HGPS cell (cell line): ENCODE measurements around the gene SLCO3A1.

DNA sequence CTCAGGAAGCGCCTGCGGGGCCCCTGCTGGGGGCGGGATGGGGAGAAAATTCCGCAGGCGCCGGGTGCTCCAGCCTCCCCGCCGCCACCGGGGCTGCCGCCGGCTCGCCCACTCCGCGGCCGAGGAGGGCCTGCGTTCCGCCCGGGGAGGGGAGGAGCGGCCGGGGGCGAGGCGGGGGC, 3.5 kb downstream of the FURIN start:
- RRBS, result 3% methylated on average over 11 of the region's 22 CpGs

GRCh38 chr15:90883729-90884226, 526 bp upstream of the FES start:
- RRBS, result no CpG with 5 or more reads among the region's 15 CpGs

DNA sequence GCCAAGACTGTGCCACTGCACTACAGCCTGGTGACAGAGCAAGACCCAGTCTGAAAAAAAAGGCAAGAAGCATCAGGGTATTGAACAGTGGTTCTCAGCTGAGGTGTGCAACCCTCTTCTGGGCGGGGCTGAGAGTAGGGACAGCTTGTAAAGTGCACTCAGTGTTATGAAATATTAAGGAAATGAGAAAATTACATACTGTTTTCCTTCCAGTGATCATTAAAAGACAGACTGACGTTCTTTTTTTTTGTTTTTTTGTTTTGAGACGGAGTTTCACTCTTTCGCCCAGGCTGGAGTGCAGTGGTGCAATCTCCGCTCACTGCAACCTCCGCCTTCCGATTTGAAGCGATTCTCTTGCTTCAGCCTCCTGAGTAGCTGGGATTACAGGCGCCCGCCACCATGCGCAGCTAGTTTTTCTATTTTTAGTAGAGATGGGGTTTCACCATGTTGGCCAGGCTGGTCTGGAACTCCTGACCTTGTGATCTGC, 11.2 kb downstream of the MAN2A2 start:
- RRBS, result no CpG with 5 or more reads among the region's 11 CpGs

- RRBS, result 2% methylated on average over 11 of the region's 59 CpGs
These were observed 1.8 kb downstream of the RCCD1 start for GRCh38 chr15:90956319-90957074.

DNA sequence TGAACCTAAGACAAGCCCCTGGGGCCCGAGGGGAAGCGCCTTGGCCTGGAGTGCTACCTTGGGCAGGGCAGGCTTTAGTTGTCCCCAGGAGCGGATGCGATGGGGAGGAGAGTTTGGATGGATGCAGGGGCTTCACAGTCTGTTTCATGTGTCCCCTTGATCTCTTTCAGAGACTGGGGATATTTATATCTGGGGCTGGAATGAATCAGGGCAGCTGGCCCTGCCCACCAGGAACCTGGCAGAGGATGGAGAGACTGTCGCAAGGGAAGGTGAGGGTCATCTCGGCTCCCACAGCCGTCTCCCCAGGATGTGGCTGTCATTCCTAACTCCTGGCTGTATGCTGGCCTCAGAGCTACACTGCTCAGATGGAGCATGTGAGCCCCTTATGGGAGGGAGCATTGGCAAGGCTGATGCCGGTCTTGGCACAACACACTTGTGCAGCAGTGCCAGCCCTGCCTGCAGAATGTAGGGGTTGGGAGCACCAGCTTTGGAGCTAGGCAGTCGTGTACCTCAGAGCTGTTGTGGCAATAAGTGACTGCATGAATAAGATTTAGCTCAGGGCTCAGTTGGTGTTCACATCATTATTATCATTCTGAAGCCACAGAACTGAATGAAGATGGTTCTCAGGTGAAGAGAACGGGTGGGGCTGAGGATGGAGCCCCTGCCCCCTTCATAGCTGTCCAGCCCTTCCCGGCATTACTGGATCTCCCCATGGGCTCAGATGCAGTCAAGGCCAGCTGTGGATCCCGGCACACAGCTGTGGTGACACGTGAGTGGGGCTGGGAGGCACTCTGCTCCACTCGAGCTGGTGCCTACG, 5.3 kb downstream of the RCCD1 start:
- RRBS, result 14% methylated on average over 2 of the region's 15 CpGs

- RRBS, result no CpG with 5 or more reads among the region's 14 CpGs
These were observed 11.3 kb upstream of the PRC1 start for GRCh38 chr15:91005453-91006228.

DNA sequence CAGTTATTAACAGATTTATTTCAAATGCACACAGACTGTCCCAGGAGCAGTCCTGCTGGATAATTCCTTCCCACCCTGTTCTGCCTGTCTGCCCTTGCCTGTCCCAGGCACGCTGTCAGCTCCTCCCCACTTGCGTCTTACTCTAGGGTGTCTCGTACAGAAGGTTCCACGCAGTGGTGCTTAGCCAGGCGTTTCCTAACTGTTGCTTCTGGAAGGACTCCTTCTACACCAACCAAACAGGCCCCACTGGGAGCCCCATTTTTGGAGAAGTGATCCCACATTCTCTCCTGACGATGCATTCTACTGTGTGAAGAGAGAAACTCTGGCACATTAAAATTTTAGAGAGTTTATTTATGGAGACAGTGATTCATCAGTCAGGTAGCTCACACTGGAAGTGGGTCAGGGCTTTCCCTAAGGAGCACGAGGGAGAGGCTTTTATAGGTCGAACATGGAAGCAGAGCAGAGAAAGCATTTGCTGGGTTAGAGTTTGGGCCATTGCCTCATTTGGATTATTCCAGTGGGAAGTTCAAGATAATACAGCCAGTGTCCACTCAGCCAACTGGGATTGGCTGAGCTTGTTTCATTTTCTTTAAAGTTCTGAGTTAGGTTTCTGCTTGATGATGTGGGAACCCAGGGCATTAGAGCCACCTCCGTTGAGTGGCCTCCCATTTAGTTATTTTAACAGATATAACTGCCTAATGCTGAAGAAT, 164.1 kb downstream of the SV2B start:
- RRBS, result no CpG with 5 or more reads among the region's 9 CpGs

DNA sequence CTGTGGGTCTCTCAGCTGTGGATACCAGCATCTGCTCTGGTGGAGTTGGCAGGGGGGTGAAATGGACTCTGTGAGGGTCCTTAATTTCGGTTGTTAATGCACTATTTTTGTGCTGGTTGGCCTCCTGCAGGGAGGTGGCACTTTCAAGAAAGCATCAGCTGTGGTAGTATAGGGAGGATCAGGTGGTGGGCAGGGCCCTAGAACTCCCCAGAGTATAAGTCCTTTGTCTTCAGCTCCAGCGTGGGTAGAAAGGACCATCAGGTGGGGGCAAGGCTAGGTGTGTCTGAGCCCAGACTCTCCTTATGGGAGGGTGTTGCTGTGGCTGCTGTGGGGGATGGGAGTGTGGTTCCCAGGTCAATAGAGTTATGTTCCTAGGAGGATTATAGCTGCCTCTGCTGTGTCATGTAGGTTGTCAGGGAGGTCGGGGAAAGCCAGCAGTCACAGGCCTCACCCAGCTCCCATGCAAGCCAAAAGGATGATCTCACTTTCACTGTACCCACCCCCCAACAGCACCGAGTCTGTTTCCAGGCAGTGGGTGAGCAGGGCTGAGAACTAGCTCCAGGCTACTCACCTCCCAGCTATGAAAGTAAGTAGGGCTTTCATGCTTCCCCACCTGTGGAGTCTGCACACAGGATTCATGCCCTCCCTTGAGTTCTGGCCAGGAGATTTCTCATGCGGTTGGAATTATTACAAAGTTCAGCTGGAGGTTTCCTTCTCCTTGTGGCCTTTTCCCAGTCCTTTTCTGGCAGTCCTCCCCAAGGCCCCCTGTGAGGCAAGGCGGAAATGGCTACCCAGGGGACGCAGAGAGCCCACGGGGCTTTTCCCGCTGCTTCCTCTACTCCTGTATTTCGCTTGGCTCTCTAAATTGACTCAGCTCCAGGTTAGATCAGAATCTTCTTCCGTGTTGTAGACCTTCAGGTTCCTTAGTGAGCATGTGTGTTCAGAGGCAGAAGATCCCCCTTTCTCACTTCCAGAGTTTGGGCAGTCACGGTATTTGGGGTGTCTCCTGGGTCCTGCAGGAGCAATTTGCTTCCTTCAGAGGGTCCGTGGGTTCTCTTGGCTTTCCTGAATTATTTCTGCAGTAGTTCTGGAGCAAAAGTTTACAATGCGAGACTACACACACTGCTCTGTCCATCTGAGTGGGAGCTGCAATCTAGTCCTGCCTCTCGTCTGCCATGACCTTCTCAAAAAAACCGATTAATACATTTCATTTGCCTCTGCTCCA, 356.2 kb downstream of the SV2B start:
- RRBS, result no CpG with 5 or more reads among the region's 16 CpGs

DNA sequence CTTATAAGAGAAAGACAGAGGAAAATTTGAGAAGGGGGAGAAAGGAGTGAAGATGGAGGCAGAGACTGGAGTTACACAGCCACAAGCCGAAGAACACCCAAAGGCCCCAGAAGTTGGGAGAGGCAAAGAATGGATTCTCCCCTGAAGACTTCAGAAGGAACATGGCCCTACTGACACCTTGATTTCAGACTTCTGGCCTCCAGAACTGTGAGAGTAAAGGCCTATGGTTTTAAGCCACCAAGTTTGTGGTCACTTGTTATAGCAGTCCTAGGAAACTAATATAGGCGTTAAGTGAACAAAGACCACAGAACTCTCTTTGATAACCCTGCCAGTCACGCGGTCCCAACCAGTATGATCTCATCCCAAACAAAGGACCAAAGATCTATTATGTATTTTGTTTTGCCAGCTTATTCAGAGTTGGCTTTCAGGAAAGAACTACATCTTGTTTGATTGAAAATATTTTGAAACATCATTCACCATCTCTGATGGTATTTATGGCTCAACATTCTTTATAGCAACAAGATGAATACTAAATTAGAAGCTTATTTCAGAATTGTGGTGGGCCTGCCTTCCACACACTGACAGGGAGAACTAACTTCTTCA, 294.5 kb upstream of the SLCO3A1 start:
- RRBS, result no CpG with 5 or more reads among the region's 4 CpGs

DNA sequence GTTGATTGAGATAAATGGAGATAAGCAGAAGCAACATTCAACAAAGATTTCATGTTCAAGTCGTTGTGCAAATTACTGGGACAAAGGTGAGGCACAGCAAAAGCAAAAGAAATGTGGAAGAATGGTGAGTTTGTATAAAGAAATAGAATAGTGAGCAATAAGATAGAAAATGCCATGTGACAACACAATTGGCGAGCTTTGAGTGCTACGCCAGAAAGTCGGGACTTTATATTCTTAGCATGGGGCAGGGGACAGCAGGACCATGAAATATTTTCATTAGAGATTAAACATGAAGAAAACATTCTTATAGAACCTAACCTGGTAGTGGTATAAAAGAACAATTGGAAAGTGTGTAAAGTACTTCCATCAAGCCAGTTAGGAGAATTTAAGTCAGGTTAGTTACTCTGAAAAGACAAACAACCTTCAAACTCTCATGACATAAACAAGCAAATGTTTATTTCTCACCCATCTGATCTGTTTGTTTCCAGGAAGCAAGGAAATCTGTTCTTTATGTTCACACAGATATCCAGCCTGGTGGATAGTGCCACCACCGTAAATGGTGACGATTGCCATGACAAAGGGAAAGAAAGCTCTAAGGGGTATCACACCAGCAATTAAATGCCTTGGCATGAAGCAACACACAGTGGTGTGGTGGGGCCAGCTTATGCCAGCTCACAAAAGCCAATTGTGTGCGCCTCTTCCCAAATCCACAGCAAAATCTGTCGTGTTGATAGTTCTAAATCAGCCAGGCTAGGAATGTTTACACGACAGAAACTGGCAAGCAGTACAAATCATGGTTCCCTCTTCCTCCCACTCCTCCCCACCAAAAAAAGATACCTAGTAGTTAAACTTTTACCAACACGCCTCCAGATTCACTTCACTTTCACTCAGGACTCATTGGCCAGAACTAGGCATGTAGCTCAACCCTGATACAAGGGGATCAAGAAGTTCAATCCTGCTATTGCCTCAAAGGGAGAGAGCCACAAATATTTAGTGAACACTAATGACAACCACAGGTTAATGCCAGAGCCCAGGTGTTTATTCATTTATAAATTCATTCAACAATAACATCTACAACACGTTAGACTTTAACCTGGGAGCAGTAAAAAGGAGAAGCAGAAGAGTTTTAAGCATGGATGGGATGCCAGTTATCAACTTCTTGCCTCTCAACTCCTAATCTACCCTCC, 189.3 kb upstream of the SLCO3A1 start:
- RRBS, result no CpG with 5 or more reads among the region's 11 CpGs

DNA sequence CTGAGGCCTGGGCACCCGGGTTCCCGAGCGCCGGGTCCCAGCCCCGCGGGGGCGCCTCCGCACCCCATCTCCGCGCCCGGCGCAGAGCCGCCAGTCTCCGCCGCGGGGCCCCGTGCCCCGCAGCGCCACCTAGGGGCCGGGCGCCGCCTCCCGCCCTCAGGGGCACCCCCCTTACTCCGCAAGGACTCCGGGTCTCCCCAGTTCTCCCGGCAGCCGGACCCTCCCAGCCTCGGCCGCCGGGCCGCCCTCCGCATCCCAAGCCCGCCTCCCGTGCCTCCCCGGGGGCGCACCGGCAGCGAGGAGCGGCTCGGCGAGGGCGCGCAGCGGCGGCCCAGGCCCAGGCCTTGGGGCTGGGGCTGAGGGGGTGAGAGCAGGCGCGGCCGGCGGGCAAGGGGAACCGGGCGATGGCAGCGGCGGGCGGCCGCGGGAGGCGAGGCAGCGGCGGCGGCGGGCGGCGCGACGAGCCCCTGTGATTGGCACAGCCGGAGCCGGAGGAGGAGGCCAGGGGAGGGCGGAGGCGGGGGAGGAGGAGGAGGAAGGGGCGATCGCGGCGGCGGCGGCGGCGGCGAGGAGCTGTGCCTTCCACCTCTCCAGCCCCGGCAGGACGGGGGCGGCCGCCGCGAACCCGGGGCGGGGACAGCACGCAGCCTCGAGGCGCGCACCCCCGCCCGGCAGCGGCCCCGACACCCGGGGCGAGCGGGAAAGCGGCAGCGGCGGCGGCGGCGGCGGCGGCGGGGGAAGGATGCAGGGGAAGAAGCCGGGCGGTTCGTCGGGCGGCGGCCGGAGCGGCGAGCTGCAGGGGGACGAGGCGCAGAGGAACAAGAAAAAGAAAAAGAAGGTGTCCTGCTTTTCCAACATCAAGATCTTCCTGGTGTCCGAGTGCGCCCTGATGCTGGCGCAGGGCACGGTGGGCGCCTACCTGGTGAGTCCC, at the start of gene SLCO3A1:
SLCO3A1 (plus strand) TSS at position 542 of the 931 bp plus-strand sequence.
- RRBS, result 2% methylated on average over 72 of the region's 122 CpGs

DNA sequence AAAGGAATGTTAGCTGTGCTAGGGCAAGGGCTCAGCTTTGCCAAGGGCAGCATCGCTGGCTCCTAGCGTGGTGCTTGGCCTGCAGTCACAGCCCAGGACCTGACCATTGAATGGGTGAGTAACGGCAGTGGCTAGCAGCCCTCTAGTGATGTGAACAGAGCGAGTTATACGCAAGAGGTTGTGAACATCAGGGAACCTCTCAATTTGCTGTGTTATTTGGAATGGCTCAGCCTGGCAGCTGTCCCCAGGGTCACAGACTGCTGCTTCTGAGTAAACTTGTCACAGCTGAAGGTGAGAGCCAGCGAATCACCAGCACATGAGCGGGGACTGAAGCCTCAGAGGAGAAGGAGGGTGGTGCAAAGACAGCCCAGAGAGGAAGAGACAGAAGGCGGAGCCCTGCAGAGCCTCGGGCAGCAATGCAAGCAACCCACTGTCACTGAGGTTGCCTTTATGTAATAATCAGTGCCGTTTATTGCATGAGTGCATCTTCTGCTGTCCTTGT, 158.2 kb downstream of the SLCO3A1 start:
- RRBS, result no CpG with 5 or more reads among the region's 10 CpGs

- RRBS, result 100% methylated on average over 1 of the region's 11 CpGs
These were observed 248.2 kb downstream of the SLCO3A1 start for GRCh38 chr15:92101590-92102160.

GRCh38 chr15:92104776-92105093, 251.2 kb downstream of the SLCO3A1 start:
- RRBS, result 100% methylated on average over 1 of the region's 7 CpGs

- RRBS, result no CpG with 5 or more reads among the region's 6 CpGs
These were observed 87.1 kb upstream of the ST8SIA2 start for GRCh38 chr15:92306514-92307034.

DNA sequence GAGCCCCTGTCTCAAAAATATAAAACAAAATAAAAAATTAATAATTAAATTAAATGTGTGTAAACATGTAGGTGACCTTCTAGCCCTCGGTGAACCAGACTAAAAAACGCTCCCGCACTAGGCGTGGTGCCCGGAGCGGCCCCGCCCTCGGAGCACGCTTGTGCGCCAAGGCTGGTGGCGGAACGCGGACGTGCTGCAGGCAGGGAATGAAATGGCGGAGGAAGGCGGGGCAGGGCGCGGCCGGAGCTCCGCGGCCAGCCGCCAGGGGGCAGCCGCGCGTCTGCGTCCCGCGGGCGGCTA, 91.2 kb upstream of the CHD2 start:
- RRBS, result under 1% methylated on average over 16 of the region's 29 CpGs

DNA sequence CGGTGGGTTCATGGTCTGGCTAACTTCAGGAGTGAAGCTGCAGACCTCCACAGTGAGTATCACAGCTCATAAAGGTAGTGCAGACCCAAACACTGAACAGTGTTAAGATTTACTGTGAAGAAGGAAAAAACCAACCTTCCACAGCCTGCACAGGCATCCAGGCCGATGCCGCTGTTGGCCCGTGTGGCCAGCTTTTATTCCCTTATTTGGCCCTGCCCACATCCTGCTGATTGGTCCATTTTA, 50.0 kb upstream of the CHD2 start:
- RRBS, result no CpG with 5 or more reads among the region's 4 CpGs

- RRBS, result no CpG with 5 or more reads among the region's 5 CpGs
These were observed 30.9 kb upstream of the CHD2 start for GRCh38 chr15:92869176-92869671.

DNA sequence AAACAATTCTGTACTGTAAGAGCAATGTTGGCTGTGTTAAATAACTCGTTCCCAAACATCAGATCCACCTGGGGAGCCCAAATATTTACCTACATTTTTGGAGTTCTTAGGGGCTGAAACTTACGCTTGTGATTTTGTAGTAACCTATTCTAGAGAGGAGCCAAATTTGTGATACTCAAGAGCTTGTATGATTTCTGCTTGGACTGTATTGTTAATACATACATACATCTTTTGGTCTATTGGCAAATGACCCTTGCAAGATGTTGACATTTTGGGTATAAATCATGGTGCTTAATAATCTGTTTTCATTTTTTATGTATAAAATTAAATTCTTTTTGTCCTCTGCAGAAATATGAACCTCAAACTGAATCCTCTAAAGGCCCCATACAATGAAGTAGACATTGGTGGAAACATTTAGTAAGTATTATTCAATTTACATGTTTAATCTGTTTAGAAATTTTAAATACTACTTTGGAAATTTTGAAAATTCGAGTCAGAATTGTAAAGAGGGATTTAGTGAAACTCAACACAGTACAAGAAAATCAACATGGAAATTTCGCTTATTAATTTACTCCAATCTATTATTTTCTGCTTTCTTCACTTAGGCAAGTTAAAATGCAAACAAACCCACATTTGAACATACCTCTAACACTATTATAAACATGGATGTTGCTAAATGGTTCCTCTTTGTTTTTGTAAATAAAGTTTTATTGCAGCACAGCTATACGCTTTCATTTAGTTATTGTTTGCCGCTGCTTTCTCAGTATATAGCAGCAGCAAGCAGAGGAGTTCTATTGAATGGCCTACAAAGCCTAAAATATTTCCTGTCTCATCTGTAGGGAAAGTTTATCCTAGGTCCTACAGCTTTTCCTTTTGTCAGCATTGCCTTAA, 8.2 kb upstream of the CHD2 start:
- RRBS, result no CpG with 5 or more reads among the region's 6 CpGs

DNA sequence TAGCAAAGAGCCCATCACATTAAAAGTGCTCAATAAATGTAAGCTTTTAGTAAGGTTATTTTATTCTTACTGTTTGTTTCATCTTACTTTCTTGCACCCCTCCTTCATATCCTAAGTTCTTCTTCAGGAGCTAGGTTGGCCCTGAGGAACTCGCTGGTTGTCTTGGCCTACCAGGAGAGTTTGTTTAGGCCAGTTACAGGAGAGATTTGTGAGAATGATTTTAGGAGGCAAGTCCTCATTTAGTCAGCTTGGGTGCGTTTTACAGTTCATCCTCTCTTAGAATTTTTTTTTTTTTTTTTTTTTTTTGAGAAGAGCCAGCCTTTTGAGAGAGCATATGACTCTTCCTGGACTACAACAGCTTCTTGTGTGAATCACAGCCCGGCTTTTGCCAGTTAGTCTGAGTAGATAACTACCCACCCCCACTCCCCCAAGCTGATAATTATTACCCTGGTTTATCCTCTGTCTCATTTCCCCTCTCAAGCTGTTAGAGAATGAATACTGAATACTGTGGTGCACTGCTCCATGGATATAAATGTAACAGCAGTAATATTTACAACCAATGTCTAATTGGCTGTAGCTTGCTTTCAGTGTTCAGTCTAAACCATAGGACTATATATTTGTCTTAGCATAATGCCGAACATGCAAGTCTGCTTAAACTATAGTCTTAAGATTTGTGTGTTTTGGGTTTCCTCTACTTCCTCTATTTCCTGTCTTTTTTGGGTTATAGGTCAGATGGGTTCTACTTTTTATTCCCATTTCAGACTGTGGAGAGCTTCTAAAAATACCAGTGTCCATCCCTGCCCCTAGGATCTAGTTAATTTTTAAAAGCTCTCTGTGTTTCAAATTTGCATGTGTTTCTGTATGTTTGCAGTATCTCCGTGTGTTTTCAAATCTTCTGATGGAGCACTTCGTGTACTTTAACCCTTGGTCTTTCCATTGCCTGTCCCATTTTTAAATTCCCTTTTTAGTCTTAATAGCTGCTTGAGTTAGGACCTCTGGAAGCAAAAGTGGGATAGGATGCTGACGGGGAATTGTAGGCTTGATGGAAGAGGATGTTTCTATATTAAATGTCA, 7.9 kb downstream of the CHD2 start:
- RRBS, result no CpG with 5 or more reads among the region's 7 CpGs